SJCRH30 (cell line): ENCODE results near the genes ANXA2R, ZNF131, HMGCS1 and CCL28.

DNA sequence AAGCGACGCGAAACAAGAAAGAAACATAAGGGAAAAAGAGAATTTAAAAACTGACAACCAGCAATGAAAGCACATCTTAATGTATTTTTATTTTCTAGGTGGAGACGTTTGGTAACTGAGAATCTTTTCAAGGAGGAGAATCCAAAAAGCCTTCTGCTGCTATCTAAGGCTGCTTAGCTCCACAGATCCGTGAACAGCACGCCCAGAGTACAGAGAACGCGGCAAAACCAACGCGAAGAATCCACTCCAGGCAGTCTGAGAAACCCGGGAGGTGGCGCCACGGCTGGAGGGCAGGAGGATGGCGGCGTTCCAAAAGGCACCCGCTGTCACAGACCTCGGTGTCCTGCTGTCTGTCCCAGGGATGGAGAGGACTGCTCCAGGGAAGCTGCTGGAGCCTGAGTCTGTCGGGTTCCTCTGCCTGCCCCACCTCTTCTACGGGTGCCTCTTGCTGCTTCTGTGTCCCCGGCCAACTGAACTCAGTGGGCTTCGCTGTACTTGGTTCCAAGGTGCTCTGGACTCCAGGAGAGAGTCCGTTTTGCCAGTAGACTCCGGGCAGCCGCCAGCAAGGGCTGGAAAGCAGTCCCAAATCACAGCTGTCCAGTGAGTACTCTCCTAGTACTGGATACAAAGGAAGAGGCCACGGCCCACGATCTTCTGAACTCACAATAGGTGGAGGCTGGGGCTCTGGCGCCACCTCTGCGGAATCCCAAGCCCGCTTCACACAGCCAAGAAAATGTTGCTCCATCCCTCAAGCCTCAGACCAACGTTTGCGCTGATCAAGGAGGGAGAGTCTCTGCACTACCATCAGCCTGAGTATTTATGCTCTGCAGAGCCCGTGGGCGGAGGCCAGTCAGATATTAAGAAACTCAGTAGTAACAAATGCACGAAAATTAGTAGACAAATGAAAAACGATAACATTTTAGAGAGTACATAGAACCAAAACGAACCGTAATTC, 540 bp downstream of the ANXA2R start:
- RAMPAGE, long total RNA, result no peak

DNA sequence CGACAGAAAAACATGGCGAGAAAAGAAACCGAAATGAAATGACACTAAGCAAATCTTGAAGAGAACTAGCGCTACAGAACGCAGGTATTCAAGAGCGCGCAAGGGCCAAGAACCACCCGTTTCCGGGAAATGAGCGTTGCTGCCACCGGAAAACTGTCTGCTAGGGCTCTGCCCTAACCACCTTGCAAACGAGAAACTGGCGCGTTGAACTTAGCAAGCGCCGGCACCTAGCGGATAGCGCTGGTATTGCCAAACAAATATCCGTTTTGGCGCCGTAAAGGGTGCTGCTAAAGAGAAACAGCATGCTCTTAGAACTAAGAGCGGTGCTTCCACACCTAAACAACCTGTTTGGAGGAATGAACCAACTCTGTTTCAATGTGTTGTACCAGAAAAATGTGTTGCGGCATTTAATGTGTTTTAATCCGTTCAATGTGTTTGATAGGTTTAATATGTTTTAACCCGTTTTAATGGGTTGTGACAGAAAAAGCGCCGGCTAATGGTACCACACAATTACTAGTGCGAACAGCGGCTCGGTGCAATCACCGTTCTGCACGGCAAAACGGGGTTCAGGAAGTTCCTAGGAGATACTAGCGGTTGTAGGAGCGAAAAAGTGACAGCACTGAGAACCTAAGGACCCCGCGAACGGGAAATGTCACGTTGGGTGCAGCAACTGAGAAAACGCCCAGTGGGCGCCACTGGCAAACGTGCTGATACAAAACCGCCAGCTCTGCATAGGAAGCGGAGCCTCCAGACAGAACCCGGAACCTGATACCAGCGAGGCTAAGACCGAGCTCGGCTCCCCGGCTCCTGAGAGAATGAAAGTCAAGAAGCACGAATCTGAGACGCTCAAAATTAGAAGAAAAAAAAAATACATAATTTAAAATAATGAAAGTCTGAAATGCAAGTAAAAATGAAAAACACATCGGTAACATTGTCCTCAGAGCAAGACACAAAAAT, at the start of gene ANXA2R:
Gene ANXA2R, minus strand, starts transcription at position 63 of the 957 bp plus-strand sequence.
- RAMPAGE, long total RNA, result no peak

- RAMPAGE, long total RNA, result no peak
Observed at GRCh38 chr5:43041214-43041383, 980 bp upstream of the ANXA2R start.

- RAMPAGE, long total RNA, result no peak
Observed at GRCh38 chr5:43054060-43054842, 14.1 kb upstream of the ANXA2R start.

GRCh38 chr5:43120642-43121274, at the start of gene ZNF131:
TSS of gene ZNF131 (plus strand) at chr5:43120914.
- RAMPAGE, long total RNA, result no peak

- RAMPAGE, long total RNA, result no peak
Observed at GRCh38 chr5:43289229-43289751, 23.9 kb downstream of the HMGCS1 start.

- RAMPAGE, long total RNA, result start-site peak on the minus strand at chr5:43313405-43313471, 155 and 171 reads in 2 replicates
Observed at GRCh38 chr5:43312424-43313524, at the start of gene HMGCS1. TSS of gene HMGCS1 (minus strand) at chr5:43313412.

- RAMPAGE, long total RNA, result no peak
Observed at GRCh38 chr5:43313525-43314115, 408 bp upstream of the HMGCS1 start.

- RAMPAGE, long total RNA, result no peak
Observed at GRCh38 chr5:43412080-43412616, at the start of gene CCL28. TSS of gene CCL28 (minus strand) at chr5:43412391.

DNA sequence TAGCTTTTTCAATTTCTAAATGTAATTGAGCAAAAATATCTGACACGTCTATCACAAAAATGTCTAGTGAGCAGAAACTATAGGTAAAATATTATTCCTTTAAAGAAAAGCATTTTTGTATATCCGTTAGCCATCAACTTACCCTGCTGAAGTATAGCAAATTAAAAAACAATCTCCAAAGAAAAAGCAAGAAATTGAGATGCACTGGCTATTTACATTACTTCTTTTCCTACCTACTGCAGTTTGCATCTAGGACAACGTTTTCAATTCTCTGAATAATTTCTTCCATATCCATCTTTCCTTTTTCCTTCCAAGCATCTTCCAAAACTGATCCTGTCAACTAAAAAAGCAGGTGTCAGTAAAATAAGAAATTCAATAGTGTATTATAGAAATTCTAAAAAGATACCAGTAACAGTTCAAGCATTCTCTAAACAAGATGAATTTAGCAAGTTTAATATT, 20.4 kb upstream of the C5orf34 start:
- RAMPAGE, long total RNA, result no peak

GRCh38 chr5:43601947-43602262, 1.1 kb upstream of the NNT start:
- RAMPAGE, long total RNA, result no peak

GRCh38 chr5:43603407-43604361, 704 bp downstream of the NNT start:
- RAMPAGE, long total RNA, result no peak

DNA sequence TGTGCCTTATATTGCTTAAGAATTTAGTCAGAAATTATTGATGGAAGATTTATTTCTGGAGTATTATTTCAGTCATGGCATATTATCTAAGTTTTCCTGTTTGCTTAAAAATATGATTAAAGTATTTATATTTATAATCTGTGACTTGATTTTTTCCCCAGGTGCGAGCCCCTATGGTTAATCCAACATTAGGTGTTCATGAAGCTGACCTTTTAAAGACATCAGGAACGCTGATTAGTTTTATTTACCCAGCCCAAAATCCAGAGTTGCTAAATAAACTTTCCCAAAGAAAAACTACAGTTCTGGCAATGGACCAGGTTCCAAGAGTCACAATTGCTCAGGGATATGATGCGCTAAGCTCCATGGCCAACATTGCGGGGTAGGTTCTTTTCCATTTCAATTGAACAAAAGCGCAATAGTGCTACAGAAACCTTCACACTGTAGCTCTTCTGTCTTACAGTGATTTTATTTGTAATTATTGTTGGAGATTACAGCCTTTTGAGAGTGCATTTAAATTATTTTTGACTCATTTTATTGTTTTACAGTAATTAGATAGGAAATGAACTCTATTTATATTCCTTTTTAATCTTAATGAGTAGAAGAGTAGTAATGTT, 12.8 kb downstream of the NNT start:
- RAMPAGE, long total RNA, result no peak

GRCh38 chr5:43704461-43705462, 101.8 kb downstream of the NNT start:
- RAMPAGE, long total RNA, result no peak

GRCh38 chr5:44806880-44807595, 1.7 kb upstream of the MRPS30 start:
- RAMPAGE, long total RNA, result no peak

DNA sequence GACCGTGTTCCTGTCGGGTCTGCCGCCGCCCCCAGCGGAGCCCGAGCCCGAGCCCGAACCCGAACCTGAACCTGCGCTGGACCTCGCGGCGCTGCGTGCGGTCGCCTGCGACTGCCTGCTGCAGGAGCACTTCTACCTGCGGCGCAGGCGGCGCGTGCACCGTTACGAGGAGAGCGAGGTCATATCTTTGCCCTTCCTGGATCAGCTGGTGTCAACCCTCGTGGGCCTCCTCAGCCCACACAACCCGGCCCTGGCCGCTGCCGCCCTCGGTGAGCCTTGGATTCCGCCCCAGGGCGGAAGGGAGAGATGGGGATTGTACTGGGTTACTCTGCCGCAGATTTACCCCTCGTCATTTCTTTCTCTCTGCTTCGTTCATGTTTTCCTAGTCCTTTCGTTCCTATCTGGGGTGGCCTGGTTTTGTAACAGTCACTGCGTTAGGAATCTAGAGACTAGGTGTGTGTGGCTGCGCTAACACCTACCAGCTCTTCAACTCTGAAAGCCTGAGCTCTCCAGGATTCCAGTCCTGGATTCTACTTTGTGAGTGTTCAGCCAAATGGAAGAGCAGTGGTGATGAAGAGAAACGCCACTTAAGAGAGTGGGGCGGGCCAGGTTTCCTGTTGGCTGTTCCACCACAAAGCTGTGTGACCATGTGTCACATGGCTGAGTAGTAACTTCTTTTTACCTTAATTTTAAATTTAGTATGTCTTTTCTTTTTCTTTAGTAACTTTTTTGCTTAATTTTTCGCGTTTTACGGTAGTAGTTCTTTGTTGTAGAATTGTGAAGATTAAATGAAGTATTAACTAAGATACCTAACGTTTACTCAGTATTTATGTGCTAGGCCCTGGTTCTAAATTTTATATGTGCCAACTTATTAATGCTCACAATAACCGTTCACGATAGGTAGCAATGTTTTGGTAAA, 807 bp downstream of the MRPS30 start:
- RAMPAGE, long total RNA, result no peak

- RAMPAGE, long total RNA, result no peak
Observed at GRCh38 chr5:46193222-46193592, 497.0 kb upstream of the HCN1 start.

DNA sequence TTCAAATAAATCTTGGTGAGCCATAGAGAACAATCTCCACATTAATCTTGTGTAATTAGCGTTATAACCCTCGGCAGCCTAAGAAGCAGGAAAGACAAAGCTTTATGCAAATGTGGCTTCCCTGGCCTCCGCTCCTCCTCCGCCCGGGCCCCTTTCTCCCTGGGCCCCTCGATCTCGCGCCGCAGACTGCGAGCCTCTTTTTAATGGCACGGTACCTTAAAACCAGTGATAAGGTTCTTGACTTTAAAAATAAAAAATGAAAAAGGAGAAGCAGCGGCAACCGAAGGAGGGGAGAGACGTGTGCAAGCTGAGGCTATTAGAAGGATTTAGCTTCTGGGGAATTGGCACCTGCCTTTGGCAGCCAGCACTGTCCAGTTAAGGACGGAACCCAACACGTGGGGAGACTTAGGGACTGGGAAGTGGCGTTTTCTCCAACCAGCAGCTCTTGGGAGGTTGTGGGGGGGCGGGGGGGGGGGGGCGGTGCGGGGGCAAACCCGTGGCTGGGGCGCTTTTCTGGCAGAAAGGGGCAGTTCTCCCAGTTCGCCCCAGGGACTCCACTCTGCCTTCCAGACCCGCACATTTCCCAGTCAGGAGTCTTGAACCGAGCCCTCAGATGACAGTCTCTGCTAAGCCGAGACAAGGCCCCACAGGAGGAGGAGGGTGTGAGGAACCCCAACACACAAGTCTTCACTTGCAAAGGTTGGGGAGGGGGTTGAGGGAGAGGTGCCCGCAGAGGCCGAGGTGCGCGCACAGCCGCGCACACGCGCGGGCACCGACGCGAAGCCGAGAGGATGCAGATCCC, 297.2 kb downstream of the PARP8 start:
- RAMPAGE, long total RNA, result no peak

GRCh38 chr5:50964336-50964758, 297.9 kb downstream of the PARP8 start:
- RAMPAGE, long total RNA, result no peak

DNA sequence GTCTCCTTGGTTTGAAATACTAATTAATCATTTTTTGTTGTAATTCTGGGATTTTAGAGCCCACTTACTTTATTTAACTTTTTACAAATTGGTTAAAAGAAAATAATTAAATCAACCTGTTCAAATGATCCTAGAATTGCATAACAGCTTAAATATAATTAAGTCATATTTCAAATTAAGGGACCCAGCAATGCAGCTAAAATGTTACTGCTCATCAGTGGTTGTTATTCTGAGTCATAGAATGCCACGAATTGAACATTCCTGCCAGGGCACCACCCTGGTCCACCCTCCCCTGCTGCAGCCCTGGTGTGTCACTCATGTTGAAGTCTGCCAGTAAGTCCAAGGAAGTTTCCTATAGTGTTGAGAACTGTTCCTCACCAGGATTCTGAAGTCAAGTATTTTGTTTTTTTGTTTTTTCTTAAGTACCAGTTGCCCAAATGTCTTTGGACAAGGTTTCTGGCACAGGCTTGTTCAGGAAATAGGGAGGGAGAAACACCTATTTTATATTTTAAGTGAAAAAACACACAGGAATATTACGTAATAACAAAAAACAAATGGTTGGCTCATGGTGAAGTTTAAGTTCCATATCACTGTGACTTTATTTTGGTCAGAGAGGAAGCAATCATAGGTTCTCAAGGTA, 4.4 kb upstream of the ITGA1 start:
- RAMPAGE, long total RNA, result no peak